Heart right ventricle (tissue), 2 donors: Measurements from ENCODE around the genes SLFN5, MMP28 and TAF15.

- PRO-cap, 2 experiments, result no peak in any of the 2 experiments
These were observed 6.1 kb downstream of the SLC35G3 start for GRCh38 chr17:35187924-35188690.

- PRO-cap, 2 experiments, result no peak in any of the 2 experiments
These were observed 1.4 kb upstream of the SLFN5 start for GRCh38 chr17:35241338-35241955.

GRCh38 chr17:35242812-35243424 is at the start of gene SLFN5:
Gene SLFN5 (plus strand): TSS chr17:35243072.
- PRO-cap, 2 experiments, result peak in 2 of 2 experiments; most common plus-strand start chr17:35243069 (in 2); most common minus-strand start chr17:35242908 (in 1)

GRCh38 chr17:35258476-35259312 is 15.8 kb downstream of the SLFN5 start:
- PRO-cap, 2 experiments, result no peak in any of the 2 experiments

- PRO-cap, 2 experiments, result no peak in any of the 2 experiments
These were observed 31.4 kb upstream of the SLFN13 start for GRCh38 chr17:35479932-35480414.

GRCh38 chr17:35540559-35541544 is 3.4 kb upstream of the SLFN12L start:
- PRO-cap, 2 experiments, result peak in 2 of 2 experiments; most common plus-strand start chr17:35540996 (in 1); most common minus-strand start chr17:35541148 (in 1)

GRCh38 chr17:35783151-35784078 is 12.0 kb downstream of the MMP28 start:
- PRO-cap, 2 experiments, result no peak in any of the 2 experiments

GRCh38 chr17:35794912-35796078 is at the start of gene MMP28:
Gene MMP28 (minus strand): TSS chr17:35795641.
- PRO-cap, 2 experiments, result peak in 2 of 2 experiments; most common plus-strand start chr17:35795749 (in 1); most common minus-strand start chr17:35795614 (in 2)

- PRO-cap, 2 experiments, result peak in 2 of 2 experiments; most common plus-strand start chr17:35809484 (in 2); most common minus-strand start chr17:35808984 (in 1)
These were observed at the start of gene TAF15 for GRCh38 chr17:35808680-35809639. Gene TAF15 (plus strand): TSS chr17:35809484.

GRCh38 chr17:35843836-35845107 is 24.4 kb downstream of the HEATR9 start:
- PRO-cap, 2 experiments, result no peak in any of the 2 experiments

DNA sequence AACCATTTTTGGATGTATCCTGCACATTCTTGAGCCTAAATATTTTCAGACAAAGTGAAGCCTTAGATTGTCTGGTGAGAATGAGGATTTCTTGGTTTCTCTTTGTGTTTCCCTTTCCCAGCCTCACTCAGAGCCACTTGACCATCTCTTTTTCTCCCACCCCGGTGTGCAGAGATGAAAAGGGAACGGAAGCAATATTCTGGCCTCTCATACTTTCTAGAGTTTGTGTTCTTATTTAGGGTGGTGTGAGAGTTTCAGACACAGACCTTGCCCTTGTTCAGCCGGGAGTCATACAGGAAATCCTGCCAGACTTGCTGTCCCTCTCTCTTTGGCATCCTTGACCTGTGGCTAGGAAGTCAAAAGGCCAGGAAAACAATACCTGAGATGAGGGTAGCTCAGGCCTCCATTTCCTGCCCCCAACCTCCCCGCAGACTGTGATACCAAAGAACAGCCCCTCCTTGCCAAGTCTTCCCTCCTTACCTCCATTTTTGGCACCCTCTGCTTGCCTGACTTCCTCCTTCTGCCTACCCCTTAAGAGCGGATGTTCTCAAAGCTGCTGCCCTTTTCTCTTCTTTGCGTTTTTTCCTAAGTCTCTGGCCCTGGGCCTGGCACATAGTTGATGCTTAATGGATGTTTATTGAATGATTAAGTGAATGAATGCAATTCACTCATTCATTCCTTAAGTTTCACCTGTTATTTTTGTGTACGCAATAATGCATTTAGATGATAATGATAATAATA is 4.7 kb downstream of the CCL5 start:
- PRO-cap, 2 experiments, result no peak in any of the 2 experiments

- PRO-cap, 2 experiments, result no peak in any of the 2 experiments
These were observed 4.0 kb downstream of the CCL4 start for GRCh38 chr17:36107589-36108158.

GRCh38 chr17:36183395-36184005 is 7.1 kb upstream of the TBC1D3B start:
- PRO-cap, 2 experiments, result no peak in any of the 2 experiments

DNA sequence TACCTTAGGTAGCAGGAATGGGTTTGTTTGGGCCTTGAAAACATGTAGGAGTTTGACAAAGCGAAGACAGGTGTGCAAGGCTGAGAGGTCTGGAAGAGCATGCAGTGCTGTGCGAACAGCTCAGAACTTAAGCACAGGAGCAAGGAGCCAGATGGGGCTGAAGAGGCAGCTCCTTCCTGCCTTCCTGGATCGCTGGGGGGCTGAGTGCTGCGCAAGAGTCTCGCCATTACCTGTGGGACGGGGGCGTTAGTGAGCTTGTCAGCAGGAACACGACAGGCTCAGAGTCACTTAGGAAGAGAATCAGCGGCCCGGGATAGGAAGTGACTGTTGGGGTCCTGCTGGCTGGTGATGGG is 471 bp upstream of the MRM1 start:
- PRO-cap, 2 experiments, result no peak in any of the 2 experiments

- PRO-cap, 2 experiments, result no peak in any of the 2 experiments
These were observed 40.5 kb downstream of the MRM1 start for GRCh38 chr17:36641641-36642600.

DNA sequence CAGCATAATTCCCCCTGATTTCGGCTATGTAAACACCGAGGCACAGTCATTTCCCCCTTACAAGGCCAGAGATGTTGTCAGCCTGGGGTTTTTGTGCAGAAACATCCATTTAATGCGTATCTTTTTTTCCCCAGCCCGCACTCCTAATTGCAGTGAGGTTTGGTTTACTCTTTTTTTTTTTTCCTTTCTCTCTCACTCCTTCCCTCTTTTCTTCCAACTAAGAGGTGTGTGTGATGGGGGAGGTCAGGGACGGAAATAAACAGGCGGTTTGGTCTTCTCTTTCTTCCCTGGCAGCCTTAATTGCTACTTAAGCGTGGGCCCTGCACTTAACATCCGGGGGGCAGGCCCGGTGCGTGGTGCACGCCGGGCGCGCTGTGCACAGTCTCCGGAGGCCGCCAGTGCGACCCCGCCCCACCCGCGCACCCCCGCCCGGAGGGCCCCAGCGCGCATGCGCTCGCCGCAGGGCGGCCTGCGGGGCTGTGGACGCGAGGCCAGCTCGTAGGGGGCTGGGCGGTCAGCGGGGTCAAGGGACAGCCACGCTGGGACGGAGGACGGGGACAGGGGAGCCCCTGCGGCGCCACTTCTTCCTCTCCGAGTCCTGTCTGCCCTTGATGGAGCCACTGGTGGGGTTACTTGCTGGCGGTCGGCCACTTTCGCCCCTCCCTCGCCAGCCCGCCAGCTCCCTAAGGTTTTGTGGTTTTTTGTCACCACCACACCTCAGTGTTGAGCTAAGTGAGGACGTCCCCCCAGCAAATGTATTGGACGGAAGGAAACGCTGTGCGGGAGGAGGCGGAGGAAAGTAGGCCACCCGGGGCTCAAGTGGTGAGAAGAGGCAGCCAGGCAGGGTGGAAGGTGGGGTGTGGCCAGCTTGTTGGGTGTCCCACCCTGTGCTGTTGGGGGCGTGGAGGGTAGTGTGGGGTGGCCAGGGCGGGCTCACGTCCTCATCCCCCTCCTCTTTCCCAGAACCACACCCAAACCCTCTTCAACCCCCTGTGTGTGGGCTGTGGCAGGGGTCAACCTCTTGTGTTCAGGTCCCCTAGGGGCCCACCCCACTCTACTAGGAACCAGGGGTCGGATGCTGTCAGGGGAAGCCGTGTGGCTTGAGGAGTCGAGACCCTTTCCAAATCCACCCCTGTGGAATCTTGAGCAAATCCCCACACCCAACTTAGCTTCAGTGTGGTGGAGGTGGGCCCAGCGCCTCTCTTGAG is 121.0 kb downstream of the MRM1 start:
- PRO-cap, 2 experiments, result peak in 1 of 2 experiments; most common plus-strand start position 449 of the sequence (in 1); most common minus-strand start position 355 of the sequence (in 1)

GRCh38 chr17:36919878-36920361 is 17.4 kb upstream of the LHX1 start:
- PRO-cap, 2 experiments, result no peak in any of the 2 experiments

GRCh38 chr17:36952820-36953549 is 4.2 kb downstream of the AATF start:
- PRO-cap, 2 experiments, result no peak in any of the 2 experiments

DNA sequence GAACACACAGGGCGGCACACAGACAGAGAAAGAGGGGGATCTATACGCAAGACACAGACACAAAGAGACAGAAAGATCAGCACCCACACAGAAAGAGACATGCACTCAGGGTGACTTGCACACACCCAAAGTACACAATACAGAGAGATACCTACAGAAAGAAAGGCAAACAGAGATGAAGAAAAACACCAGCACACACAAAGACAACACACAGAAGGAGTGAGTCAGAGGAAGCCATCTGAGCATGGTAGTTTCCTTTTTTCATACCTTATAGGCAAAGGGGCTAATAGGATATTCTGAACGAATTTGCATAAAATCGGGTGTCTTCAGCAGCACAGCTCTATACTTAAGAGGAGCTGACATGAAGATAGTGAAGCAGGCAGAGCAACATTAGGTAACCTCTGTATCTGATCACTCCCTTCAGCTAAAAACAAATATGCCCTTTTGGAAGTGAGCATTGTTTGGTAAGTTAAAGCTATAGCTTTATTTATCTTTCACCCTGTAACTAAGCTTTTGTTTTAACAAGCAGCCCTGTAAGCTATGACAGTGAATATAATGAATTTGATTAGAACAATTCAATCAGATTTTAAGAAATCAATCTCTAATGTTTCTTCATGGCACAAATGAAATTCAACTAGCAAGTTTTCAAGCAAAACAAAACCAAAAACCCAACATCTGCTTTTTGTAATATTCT is 198.7 kb downstream of the AATF start:
- PRO-cap, 2 experiments, result no peak in any of the 2 experiments

- PRO-cap, 2 experiments, result no peak in any of the 2 experiments
These were observed 76.2 kb upstream of the C17orf78 start for GRCh38 chr17:37299351-37300225.